SK-N-MC (cell line): ENCODE data around the genes GDPD3, MYL11, PRR14 and CTF1.

DNA sequence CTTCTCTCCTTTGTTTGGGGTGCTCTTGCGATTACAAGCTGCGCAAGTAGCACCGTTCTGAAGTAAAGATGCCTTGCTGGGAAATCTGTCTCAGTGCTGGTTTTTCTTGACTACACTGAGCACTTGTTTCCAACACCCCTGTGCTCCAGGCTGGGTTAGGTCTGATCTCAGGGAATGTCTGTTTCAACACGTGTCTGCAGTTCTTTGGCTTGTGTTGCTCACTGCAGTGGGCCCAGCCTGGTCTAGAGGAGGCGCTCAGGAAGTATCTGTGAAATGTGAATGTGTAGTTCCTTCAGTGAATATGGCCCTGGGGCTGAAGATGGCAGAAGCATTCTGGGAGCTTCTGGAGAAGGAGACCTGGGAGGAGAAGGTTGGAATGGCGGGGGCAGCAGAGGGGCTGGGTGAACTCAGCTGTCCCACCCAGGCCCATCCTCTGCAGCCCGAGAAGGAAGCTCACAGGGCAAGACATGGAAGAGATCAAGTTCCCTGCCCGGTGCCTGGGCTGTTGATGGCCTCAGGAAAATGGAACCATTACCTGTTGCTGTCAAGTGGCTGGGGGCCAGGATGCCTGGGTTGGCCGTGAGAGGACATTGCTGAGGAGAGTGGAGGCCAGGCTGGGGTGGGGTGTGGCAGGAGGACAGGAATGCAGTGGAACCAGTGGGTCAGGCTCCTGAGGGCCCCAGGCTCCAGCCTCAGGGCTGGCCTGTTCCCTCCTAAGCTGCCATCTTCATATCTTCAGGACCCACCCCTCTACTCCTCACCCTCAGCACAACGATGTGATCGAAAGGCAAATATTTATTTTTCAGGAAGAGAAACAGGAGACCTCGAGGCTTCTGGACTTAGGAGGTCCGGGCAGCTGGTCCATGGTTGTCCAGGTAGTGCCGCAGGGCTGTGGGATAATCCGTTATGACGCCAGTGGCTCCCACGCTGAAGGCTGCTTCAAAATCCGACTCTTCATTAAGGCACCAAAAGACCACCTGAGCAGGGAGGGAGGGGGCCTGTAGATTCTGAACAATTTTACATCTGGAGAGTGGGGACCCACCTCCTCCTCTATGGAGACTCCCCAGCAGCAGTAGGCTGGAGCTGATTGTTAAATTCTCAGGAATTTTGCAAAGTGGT is 8.4 kb upstream of the YPEL3 start:
- RRBS: no CpG with 5 or more reads among the region's 18 CpGs

DNA sequence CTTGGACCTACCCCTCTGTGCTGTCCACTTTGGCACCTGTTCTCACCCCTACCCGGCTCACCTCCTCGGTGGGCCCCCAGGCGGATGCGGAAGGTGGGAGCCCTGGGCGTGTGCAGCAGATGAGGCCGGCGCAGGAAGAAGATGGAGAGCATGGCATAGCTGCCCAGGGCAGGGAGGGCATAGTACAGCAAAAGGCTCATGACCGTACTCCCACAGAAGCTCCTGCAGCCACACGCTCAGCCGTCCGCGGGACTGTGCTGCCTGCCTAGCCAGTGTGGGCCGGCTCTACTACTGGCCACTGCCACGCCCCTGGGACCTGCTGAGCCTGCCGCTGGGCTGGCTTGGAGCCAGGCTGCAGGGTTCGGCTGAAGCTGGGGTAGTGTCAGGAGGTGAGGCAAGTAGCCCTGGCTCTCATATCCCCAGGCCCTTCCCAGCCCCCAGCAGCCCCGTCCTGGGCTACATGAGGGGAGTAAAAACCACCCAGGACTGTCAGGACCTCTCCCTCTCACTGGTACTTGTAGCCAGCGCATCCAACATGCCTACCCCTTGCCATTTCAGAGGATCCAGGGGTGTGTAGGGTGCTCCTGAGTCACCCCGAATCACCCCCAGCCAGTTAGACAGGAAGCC is at the start of gene GDPD3:
Gene GDPD3, minus strand, starts transcription at position 259 of the 627 bp plus-strand sequence.
- RRBS: 97% methylated on average over 6 of the region's 19 CpGs

DNA sequence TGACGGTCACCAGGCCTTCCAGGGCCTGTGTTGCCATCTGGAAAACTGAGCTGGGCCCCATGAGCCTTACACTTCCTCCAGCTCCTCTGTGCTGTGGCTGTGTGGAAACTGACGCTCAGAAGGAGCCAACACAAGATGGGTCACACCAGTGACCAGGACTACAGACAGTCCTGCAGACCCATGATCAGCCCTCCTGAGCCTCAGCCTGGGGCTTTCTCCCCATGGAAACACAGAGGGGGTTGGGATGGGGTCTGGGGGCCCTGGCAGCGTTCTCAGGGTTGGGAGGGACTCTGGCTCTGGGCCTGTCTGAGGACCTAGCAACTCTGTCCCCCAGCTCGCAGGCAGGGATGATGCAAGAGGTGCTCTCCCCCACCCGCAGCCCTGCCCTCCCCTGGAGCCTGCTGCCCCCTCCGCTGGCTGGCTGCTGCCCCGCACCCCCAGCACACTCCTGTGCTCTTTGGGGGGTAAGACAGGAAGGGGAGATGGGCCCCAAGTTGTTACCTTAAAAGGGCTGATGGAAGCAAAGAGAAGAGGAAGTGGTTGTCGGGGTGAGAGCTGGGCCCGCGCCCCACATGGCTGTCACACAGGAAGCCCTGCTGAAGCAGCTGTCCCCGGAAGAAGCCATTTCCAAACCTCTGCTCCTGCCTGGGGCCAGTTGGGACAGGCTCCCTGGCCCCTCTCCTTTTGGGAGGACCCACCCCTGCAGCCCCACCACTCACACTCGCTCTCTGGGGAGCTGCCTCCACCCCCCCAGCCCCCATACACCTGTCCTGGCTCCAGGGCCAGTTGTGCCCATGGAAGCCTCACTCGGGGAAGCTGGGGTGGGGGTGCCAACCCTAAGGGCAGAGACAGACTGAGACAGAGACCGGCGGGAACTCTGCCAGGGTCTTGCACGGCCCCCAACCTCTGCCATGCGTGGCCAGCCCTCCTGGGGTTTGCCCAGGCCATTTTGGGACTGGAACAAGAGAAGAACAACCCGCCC is 2.4 kb downstream of the CORO1A start:
- RRBS: no CpG with 5 or more reads among the region's 18 CpGs

- RRBS: no CpG with 5 or more reads among the region's 16 CpGs
Measured at GRCh38 chr16:30347524-30348146, 7.5 kb downstream of the CD2BP2 start.

DNA sequence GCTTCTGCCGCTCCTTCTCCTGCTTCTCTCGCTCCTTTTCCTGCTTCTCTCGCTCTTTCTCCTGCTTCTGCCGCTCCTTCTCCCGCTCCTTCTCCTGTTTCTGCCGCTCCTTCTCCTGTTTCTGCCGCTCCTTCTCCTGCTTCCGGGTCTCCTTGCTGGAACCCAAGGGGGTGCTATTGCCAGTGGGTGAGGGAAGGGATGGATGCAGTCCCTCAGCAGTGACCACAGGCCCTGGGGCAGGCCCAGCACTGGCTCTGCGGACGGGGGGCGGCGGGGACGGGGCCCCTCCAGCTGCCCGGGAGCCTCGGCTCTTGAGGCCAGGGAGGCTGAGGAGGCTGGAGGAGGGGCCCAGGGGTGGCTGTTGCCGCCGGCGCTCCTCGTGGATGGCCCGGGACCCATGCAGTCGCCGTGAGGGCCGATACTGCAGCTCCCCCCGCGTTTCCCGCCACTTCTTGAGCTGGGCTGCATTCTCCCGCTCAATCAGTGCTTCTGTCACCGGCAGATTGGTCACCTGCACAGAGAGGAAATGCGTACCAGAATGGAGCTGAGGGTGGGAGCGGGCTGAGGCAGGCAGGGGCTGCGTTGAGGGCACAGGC is 3.1 kb upstream of the CD2BP2 start:
- RRBS: 92% methylated on average over 10 of the region's 31 CpGs

- RRBS: no CpG with 5 or more reads among the region's 8 CpGs
Measured at GRCh38 chr16:30374411-30374880, at the start of gene MYL11. MYL11 (plus strand) TSS chr16:30374802.

DNA sequence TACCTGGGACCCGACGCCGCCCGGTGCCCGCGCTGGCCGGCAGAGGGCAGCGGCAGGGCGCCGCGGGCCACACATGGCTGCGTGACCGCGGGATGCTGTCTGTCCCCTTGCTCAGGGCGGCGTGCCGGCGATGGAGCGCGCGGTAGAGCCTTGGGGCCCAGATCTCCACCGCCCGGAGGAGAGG is 337 bp downstream of the ZNF48 start:
- RRBS: under 1% methylated on average over 18 of the region's 23 CpGs

DNA sequence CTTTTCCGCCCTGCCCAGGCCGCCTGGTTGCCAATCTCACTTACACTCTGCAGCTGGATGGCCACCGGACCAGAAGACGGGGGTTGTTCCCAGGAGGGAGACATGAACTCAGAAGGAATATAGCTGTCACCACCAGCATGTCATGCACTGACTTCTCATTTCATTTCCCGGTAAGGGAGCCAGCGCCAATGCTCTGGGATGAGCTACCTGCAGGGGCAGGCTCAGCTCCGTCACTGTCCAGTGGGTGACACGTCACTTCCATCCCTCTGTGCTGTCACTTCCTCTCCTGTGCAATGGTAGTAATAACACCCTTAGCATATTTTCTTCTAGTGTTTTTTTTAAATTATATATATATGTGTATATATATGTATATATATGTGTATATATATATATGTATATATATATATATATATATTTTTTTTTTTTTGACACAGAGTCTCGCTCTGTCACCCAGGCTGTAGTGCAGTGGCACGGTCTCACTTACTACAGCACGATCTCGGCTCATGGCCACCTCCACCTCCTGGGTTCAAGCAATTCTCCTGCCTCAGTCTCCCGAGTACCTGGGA is 26.9 kb downstream of the ITGAL start:
- RRBS: 72% methylated on average over 3 of the region's 13 CpGs

GRCh38 chr16:30533489-30534146 is 1.0 kb downstream of the ZNF747 start:
- RRBS: 62% methylated on average over 4 of the region's 21 CpGs

GRCh38 chr16:30541299-30541847 is 6.7 kb upstream of the ZNF747 start:
- RRBS: no CpG with 5 or more reads among the region's 2 CpGs

- RRBS: 1% methylated on average over 20 of the region's 42 CpGs
Measured at GRCh38 chr16:30650634-30651215, at the start of gene PRR14. PRR14 (plus strand) TSS chr16:30650960.

GRCh38 chr16:30710670-30711177 is 11.8 kb downstream of the SRCAP start:
- RRBS: no CpG with 5 or more reads among the region's 7 CpGs

DNA sequence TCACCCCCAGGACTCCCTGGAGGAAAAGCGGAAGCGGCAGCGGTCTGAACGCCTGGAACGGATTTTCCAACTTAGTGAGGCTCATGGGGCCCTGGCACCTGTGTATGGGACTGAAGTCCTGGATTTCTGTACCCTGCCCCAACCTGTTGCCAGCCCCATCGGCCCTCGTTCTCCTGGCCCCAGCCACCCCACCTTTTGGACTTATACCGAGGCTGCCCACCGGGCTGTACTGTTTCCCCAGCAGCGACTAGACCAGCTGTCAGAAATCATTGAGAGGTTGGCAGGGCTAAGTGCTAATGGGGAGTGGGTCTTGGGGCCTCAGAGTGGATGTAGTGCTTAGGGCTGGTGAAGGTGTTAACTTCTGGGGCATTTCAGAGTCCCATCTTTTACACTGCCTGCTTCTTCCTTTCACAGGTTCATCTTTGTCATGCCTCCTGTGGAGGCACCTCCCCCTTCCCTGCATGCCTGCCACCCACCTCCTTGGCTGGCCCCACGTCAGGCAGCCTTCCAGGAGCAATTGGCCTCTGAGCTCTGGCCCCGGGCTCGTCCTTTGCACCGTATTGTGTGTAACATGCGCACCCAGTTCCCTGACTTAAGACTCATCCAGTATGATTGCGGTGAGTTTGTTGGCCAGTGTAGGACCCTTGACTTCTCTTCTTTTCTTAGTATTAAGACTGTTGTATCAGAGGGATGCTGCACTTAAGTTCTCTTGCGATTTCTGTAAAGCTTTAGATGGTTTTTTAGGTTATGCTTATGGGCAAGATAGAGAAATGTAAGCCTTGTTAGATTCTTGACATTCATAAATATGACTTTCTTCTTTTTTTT is 11.3 kb upstream of the TMEM265 start:
- RRBS: no CpG with 5 or more reads among the region's 17 CpGs

- RRBS: no CpG with 5 or more reads among the region's 10 CpGs
Measured at GRCh38 chr16:30741271-30742260, 1.1 kb downstream of the TMEM265 start.

GRCh38 chr16:30805004-30805996 is 18.3 kb upstream of the ZNF629 start:
- RRBS: 29% methylated on average over 7 of the region's 62 CpGs

DNA sequence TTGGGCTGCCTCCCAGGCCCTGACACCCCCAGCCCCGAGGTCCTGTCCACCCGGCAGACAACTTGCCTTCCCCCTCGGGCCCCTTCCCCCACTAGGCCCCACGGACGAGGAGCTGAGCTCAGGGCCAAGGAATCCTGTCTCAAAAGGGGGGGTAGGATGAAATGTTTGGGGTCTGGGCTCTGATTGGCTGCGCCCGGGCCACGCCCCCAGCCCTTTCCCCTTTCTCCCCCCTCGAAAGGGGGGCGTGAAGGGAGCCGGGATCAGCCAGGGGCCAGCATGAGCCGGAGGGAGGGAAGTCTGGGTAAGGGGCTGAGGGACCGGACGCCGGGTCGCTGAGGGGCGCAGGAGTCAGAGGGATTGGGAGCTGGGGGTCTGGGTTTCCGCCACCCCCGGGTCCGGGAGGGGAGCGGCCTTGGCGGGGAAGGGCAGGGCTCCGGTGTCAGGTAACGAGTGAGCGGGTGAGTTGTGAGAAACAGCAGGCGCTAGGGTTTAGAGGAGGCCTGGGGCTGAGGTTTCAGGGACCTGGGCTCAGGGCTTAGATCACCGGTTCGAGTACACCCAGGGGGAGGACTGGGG is at the start of gene CTF1:
Gene CTF1, plus strand, starts transcription at position 247 of the 576 bp plus-strand sequence.
- RRBS: 30% methylated on average over 15 of the region's 28 CpGs

DNA sequence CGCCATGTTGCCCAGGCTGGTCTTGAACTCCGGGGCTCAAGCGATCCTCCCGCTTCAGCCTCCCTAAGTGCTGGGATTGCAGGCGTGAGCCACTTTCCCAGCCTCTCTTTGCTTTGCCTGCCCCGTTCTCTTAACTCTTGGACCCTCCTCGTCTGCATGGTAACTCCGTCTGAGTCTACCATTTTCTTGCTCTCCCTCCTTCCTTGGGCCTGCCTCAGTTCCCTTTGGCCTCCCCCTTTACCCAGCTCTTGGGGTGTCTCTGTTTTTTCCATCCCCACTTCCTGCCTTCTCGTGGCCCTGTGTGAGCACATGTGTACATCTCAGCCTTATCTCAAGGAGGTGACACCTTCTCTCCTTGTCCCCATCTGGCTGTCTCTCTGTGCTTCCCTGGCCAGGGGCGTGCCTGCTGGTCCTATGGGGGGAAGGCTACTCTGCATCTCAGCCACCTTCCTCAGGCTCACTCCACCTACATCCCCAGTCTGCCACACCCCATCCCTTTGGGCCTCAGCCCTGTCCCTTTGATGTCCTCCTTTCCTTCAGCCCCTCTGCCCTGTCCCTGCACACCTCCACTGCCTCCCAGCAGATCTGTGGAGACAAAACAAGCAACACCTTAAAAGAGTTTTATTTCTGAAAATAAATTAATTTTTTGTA is 6.6 kb downstream of the CTF1 start:
- RRBS: no CpG with 5 or more reads among the region's 10 CpGs

DNA sequence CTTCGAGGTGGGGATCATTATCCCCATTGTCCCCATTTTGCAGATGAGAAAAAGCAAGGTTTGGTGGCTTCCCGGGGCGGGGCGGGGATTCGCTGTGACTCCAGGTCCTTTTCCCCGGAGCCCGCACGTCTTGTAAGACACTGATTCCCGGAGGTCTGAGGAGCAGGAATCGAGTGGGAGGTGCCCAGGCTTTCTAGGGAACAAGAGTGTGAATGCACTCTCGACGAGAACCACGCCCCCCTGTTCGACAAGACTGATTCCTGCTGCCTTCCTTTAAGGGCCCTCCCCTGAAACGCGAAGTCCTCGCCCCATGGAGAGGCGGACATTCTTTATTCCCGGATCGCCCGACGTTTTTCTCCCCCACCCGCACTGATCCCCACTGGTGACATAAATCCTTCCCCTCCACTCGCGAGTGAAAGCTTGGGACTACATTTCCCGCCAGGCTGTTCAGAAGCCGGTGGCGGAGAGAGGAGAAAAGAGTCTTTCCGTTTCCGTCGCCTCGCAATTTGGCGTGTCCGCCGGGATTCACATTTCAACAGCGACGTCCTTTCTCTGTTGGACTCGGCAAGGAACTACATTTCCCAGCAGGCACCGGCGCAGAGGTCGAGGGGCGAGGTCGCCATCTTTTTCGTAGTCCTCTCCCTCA is 1.2 kb upstream of the FBXL19 start:
- RRBS: 2% methylated on average over 28 of the region's 44 CpGs

DNA sequence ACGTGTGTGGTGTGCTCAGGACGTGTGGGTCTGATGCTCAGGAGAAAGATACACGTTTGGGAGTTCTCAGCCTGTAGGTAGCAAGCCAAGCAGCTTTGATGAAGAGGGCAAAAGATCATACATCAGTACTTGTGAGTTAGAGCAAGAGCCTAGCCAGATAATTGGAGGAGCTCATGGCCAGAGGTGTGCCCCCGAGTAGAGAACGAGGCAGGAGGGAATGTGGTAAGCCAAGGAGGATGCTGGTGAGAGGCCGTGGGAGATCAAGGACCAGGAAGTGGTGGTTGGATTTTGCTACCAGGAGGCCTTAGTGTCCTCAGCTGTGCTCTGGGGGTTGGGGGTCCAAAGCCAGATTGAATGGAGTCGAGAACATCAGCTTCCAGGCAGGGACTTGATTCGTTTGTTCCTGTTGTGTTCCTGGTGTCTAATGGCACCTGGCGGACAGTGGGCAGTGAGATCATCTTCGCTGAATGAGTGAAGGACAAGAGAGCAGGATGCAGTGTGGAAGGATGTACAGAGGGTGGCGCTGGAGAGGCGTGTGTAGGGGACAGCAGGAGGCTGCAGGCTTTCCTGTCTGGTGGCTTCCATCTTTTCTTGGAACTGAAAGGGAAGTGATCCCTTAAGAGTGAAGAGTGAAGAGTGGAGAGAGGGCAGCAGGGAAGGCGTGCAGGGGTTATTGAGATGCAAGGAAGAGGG is 11.6 kb downstream of the FBXL19 start:
- RRBS: no CpG with 5 or more reads among the region's 13 CpGs

DNA sequence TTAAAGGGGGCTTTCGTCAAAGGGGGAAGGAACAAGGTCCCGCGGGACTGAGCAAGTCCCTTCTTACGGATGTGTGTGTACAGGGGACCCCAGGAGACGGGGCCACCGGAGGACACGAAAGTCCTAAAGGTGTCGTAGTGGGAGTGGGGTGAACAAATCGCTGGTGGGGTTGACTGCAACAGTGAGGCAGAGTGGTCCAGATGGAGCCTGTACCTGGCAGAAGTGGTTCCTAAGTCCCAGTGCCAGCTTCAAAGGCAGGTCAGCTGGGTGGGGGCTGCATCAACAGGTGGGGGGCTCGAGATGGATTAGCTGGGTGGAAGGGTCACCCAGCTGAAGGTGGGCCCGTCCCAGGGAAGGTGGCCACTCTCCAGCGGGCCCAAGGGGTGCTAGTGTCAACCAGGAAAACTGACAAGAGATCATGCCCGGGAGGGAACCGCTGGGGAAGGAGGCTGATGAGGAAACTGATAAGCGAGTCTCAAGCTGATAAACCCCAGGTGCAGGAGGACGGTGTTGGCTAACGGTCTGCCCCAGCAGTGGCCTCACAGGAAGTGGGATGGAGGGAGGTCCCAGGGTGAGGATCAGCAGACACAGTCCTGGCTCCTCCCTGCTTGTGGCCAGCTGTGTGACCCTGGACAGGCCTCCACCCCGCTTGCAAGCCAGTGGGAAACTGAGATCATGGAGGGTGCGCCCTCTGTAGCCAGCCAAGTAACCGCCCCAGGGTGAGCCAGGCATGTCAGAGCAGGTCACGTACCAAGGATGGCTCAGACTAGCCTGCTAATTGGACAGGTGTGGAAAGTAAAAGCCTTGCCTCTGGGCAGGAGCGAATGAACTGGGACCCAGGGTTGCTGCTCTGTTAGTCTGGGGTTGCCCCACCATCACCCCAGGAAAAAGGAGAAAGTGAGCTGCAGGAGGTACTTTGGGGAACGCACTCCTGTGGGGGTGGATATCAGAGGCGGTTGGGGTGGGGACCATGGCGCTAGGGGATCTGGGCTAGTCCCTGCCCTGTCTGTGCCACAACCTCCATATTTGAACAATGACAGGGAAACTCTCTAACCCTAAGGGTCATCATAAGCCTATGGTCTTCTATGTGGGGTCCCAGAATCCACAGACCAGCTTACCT is 1.1 kb downstream of the ORAI3 start:
- RRBS: no CpG with 5 or more reads among the region's 25 CpGs